Left colon (tissue), 1 donor: ENCODE data around the gene METTL4.

DNA sequence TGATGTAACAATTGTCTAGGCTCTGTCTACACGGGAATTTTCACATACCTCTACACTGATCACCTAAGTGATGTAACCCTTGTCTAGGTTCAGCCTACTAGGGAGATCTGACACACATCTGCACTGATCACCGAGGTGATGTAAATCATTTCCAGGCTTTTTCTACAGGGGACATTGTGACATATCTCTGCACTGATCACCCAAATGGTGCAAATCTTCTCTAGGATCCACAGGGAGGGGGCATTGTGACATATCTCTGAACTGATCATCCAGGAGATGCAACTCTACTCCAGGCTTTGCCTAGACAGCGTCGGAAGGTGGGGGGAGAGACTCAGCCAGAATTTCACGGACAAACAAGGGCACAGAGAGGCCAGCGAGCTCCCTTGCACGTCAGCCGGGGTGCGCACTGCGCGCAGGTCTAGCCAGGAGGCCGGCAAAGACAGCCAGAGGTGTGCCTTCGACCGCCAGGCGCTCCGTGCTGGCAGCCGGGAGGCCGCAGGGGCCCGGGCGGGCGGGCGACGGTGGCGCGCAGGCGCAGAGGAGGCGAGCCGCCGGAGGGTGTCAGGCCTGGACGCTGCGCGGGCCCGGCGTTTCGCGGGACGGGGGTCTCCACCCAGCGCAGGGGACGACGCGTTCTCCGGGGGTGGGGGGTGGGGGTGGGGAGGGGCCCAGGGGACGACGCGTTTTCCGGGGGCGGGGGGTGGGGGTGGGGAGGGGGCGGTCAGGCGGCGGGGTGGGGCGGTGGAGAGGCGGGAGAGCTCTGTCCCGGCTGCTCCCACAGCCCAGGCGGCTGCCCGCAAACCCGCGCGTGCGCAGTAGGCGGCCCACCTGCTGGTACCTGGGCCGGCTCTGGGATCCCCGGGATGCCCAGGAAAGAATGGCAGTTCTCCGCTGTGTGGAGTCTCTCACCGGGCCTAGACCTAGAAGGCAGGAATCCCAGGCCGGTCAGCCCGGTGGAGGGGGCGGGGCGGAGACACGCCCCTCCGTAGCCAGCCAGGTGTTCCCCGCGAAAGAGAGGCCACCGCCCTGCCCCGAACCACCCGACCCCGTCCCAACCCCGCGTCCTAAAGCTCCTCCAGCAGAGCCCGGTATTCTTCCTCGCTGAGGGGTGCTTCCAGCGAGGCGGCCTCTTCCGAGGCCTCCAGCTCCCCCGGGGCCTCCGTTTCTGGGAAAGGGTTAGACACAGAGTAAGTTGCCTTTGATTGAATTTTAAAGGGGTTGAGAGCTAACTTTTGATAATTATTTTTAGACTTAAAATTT lies 46.6 kb upstream of the USP14 start:
- PRO-cap = bidirectional peak, plus-strand start at position 546 of the sequence, minus-strand start at position 473 of the sequence; unidirectional peak, minus-strand start at position 781 of the sequence

DNA sequence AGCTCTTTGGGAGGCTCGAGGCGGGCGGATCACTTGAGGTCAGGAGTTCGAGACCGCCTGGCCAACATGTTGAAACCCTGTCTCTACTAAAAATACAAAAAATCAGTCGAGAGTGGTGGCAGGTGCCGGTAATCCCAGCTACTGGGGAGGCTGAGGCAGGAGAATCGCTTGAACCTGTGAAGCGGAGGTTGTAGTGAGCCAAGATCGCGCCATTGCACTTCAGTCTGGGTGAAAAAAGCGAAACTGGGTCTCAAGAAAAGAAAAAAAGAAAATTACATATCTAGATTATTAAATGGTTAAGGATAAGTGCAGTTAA lies 1.7 kb downstream of the USP14 start:
- PRO-cap = no peak

GRCh38 chr18:244725-245650 lies 22.9 kb downstream of the THOC1 start:
- PRO-cap = no peak

DNA sequence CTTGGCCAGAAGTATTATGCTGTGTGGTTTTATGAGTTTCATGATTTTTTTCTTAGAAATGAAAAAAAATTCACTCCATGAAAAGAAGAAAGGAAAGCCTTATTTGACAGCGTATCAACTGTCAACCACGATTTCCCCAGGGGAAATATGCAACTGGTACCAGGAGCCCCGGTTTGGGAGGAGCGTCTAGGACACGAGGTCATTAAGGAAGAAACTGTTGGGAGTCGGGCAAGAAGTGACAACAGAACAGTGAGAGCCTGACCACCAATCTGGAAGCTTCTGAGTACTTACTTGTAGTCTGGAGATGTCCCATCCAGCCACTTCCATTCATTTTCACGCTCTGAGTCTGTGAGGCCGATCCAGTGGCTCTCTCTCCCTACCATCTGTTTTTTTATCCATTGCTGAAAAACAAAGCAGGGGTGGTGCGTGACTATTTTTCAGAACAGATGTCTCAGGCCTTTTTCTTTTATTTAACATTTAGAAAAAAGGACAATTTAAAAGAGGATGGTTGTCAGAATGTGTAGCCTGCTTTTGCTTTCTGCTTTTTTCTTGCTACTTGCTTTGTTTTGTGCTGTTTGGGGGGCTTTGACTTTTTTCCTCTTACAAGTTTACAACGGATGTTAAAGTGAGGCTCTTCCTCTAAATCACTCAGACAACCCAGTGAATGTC lies 63.7 kb upstream of the THOC1 start:
- PRO-cap = no peak

- PRO-cap = no peak
Observed at GRCh38 chr18:479569-480827, 20.5 kb downstream of the COLEC12 start.

- PRO-cap = no peak
Observed at GRCh38 chr18:657233-657443, 315 bp upstream of the TYMS start.

- PRO-cap = no peak
Observed at GRCh38 chr18:778346-779547, 33.3 kb downstream of the YES1 start.

DNA sequence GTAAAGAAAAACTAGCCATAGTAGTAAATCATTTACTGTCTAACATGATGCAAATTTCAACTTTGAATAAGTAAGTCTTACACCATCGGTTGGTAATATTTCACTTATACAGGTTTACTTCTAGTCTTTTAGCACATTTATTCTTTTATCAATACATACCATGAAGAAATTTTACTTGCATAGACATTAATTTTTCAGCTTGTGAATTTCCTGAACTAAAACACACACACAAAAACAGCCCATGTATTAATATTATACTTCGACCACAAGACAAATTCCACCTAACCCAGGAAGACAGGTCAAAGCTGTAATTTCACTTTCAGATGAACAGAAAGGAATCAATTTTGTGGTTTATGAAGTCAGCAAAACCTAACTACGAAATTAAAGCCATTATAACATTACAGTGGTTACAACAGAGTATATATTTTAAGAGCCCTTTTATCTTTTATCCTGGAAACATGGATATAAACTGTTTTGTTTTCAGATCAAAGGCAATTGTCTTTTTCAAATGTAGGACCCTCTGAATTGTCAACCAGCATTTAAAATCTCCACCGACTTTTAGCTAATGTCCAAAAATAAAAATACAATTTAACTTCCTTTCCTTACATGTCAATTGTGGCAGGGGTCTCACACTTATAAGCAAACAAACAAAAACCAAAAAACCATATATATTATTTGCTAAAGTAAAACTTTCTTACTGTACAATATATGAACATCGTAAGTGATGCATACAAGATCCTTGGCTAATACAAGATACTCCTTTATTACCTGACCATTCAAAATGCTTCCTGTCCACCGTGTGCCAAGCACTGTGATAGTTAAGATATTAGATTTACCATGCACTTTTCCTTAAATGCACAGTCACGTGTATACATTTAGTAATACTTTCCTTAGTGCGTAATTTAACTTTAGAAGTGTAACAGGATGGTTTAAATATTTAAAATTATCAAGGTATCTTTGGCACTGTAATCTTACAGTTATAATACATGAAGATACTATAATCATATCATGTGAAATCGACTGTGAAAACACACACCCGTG lies 1.6 kb downstream of the YES1 start:
- PRO-cap = no peak

DNA sequence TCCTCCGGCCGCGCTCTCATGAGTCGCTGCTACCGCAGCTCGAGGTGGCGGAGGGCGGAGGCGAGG lies 92 bp downstream of the YES1 start:
- PRO-cap = no peak

DNA sequence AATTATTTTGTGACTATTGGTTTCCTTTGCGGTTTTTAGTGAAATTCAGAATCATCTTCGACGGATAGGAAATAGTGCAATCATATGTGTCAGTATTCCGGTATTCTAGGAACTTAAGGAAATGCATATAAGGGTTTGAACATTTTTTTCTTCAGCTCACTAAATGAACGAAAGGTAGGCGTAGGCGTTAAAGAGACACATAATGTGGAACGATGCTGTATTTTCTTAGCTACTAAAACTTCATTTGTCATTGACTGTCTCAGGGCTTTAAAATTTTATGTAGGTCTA lies 1.3 kb upstream of the YES1 start:
- PRO-cap = no peak

DNA sequence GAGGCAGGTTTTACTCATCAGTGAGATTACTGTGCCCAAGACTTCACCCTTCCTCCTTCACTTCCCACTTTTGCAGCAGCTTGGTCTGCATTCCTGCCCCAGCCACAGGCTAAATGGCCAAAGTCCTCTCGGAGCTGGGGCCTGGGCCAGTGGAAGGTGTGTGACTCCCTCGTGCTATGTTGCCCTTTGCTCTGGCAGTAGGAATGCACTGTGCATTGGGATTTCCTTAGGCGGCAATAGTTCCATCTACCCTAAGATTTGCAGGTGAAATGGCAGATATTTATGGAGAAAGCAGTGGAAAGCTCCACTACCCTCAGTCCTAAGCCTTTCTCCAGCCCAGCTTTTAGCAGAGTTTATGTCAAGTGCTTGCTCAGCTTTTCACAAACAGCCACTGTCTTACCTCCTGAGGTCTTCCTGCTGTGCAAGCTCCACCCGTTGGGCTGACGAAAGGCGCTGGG lies 36.3 kb upstream of the YES1 start:
- PRO-cap = unidirectional peak, minus-strand start at position 106 of the sequence

GRCh38 chr18:928832-929234 lies 24.2 kb downstream of the ADCYAP1 start:
- PRO-cap = no peak

GRCh38 chr18:2127407-2127787 lies 443.9 kb downstream of the METTL4 start:
- PRO-cap = unidirectional peak, minus-strand start at chr18:2127686

- PRO-cap = no peak
Observed at GRCh38 chr18:2350445-2351037, 220.8 kb downstream of the METTL4 start.

- PRO-cap = unidirectional peak, plus-strand start at chr18:2570857; bidirectional peak, plus-strand start at chr18:2571581, minus-strand start at chr18:2571503
Observed at GRCh38 chr18:2570653-2571774, at the start of gene METTL4. Gene METTL4 (minus strand): TSS chr18:2571505.

DNA sequence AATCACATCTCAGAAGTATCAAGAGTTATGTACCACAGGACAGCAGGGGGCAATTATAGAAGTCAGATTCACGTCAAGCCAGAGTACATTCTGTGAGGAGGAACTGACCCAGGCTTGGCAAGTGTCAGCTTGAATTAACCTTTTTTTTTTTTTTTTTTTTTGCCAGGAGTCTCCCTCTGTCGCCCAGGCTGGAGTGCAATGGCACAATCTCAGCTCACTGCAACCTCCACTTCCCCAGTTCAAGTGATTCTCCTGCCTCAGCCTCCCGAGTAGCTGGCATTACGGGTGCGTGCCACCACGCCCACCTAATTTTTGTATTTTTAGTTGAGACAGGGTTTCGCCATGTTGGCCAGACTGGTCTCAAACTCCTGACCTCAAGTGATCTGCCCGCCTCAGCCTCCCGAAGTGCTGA lies 18.1 kb upstream of the SMCHD1 start:
- PRO-cap = no peak

DNA sequence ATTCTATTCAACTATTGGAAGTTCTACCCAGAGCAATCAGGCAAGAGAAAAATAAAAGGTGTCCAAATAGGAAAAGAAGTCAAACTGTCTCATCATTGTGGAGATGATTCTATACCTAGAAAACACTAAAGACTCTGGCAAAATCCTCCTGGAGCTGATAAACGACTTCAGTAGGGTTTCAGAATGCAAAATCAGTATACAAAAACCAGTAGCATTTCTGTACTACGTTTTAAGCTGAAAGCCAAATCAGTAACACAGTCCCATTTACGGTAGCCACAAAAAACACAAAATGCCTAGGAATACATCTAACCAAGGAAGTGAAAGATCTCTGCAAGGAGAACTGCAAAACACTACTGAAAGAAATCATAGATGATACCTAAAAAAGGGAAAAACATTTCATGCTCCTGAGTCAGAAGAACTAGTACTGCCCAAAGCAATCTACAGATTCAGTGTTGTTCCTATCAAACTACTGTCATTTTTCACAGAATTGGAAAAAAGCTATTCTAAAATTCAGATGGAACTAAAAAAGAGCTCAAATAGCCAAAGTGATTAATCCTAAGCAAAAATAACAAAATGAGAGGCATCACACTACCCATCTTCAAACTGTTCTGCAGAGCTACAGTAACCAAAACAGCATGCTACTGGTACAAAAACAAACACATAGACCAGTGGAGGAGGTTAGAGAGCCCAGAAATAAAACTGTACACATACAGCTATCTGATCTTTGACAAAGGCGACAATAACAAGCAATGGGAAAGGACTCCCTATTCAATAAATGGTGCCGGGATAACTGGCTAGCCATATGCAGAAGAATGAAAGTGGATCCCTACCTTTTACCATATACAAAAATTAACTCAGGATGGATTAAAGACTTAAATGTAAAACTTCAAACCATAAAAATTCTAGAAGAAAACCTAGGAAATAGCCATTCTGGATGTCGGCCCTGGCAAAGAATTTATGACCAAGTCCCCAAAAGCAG lies 80.2 kb downstream of the SMCHD1 start:
- PRO-cap = no peak

- PRO-cap = no peak
Observed at GRCh38 chr18:2762645-2763318, 84.0 kb upstream of the EMILIN2 start.

- PRO-cap = no peak
Observed at GRCh38 chr18:2800300-2801541, 46.1 kb upstream of the EMILIN2 start.

- PRO-cap = no peak
Observed at GRCh38 chr18:2853940-2854666, 7.3 kb downstream of the EMILIN2 start.